SK-N-DZ (cell line): ENCODE measurements around a stretch of chr20.

DNA sequence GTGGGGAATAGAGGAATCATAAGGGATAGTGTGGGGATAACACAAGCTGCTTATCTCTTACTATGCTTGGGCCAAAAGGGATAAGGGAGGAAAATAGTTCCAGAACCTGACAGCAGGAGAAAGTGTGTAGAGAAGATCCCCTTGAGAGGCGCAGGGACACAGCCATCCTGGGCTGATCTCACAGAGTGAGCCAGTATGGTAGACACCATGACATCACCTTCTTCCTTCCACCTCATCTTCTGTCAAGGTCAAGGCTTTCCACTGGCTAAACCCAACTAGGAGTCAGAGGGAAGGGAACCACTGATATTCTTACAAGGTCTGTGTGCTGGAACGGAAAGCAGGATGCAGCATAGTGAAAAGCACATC, 423.7 kb upstream of the JAG1 start:
RAMPAGE:
- cytosol, long total RNA: no peak
- nucleus, long total RNA: no peak

GRCh38 chr20:11403677-11404178, 514.0 kb upstream of the BTBD3 start:
RAMPAGE:
- cytosol, long total RNA: no peak
- nucleus, long total RNA: no peak

RAMPAGE:
- cytosol, long total RNA: no peak
- nucleus, long total RNA: no peak
Measured at GRCh38 chr20:11411640-11412280, 505.9 kb upstream of the BTBD3 start.

GRCh38 chr20:12048332-12048531, 130.5 kb downstream of the BTBD3 start:
RAMPAGE:
- cytosol, long total RNA: no peak
- nucleus, long total RNA: no peak

DNA sequence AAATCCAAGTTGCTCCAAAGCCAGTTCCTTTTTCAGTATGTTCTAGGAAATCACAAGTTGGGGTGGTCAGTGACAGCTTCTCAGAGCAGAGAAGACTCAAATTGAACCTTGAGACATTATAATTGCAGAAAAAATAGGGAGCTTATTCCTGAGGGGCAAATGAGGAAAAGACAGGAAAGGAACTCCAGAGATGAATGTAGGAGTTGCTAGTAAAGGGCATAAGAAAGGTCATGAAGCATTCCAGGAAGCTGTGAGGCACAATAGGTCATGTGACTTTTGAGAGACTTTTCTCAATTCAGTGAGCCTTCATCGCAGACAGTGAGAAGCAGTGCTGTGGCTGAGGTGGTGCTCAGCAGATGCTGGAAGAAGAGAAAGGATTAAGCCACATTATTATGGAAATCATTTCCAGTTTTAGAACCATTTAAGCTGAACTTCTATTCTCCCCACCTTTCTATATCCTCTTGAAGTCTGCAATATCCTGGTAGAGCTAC, 4.1 kb downstream of the SPTLC3 start:
RAMPAGE:
- cytosol, long total RNA: no peak
- nucleus, long total RNA: no peak

GRCh38 chr20:13219947-13220988, 806 bp upstream of the ISM1 start:
RAMPAGE:
- cytosol, long total RNA: no peak
- nucleus, long total RNA: no peak

DNA sequence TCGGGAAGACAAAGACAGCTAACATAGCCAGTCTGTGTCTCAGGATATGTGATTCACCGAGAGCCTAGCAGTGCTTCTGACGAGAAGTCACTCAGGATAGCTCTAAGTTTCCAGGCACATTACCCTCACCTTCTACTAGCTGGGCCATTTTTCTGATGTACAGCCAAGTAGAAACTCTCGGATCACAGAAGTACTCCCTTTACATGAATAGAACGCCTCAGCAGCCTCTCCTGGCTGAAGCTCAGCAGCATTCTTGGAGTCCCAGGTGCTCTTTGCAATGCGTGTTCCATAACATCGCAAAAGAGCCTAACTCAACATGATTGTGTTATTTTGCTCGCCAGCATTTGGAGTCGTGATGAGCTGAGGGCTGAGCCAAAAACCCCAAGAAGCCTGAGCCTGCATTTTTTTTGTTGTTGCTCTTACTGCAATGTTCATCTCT, 22.5 kb upstream of the TASP1 start:
RAMPAGE:
- cytosol, long total RNA: no peak
- nucleus, long total RNA: no peak

RAMPAGE:
- cytosol, long total RNA: no peak
- nucleus, long total RNA: no peak
Measured at GRCh38 chr20:14336357-14337185, 841 bp downstream of the FLRT3 start.

DNA sequence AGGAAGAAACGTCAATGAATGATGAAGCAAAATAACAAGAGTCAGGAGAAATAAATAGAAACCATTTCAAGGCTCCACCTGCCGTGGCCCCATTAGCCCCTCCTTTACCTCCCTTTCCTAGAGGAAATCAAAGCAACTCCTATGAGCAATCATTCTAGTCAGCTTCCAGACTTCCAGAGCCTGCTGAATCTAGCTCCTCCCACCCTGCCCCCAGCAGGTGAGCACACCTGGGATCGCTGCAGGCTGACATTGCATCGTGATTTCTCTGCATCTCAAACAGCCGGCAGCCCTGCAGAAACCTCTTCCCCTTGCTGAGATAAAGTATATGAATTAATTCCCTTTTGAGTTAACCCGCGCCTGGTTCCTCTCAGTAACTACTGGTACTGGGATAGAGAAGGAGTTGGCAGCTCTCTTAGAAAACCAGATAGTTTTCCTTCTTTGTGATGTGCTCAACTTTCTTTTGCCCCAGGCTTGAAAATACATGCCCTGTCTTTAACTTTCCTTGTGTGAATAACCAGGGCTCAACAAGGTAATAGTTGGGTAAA, 582.4 kb upstream of the FLRT3 start:
RAMPAGE:
- cytosol, long total RNA: no peak
- nucleus, long total RNA: no peak

RAMPAGE:
- cytosol, long total RNA: no peak
- nucleus, long total RNA: no peak
Measured at GRCh38 chr20:15045642-15046208, 708.3 kb upstream of the FLRT3 start.

RAMPAGE:
- cytosol, long total RNA: no peak
- nucleus, long total RNA: no peak
Measured at GRCh38 chr20:15986730-15987193, 586.5 kb downstream of the KIF16B start.

DNA sequence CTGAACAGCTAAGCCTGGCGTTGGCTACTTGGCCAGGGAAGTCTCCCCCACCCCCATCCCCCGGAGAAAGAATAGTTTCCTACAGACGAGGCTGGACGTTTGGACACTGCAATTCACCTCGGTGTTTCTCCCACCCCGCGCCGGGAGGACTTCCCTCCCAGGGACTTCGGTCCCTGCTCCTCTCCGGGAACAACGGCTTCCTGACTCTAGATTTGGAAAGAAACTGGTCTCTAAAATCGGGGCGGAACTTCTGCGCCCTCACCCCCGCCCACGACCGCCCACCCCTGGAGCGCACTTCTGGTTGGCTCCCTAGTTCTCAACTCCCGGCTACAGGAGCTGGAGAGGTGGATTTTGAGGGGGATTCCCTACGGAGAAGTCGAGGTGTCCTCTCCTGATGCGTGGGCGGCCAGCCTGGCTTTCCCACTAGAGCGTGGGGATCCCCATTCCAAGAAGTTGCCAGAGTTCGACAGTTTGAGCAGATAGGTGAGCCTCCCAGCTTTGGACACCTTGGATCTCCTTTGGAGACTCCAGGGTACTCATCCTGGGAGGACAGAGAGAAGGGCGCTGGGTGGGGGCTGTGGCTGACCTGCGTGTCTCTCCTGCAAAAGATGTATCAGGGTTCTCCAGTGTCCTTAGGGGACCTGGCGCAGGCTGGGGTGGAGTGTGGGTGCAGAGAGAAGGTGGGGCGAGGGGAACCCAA, 1.1 kb downstream of the PCSK2 start:
RAMPAGE:
- cytosol, long total RNA: no peak
- nucleus, long total RNA: no peak

GRCh38 chr20:17393852-17394060, 137.4 kb downstream of the BFSP1 start:
RAMPAGE:
- cytosol, long total RNA: no peak
- nucleus, long total RNA: no peak

DNA sequence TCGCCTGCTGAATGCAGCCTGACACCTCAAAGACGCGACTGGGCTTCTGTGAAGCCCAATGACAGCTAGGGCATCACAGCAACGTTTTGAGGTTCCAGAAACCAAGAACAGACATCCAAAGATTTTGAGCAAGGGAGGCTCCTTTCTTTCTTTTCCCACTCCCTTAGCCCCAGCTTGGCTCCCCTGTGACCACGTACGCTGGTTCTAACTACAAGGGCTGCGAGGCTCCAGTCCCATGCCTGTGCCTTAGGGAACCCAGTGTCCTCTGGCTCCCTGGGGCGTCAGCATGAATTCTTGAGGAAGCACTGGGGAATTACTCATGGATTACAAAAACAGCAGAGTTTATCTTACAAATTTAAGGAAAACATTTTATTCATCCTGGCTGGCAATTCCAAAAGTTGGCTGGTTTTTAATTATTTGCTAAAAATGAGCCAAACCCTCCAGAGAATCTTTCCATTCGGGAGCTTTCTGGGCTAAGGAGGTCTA, 99.7 kb downstream of the BFSP1 start:
RAMPAGE:
- cytosol, long total RNA: no peak
- nucleus, long total RNA: no peak

GRCh38 chr20:17594412-17595069, 24.7 kb downstream of the DSTN start:
RAMPAGE:
- cytosol, long total RNA: no peak
- nucleus, long total RNA: no peak

DNA sequence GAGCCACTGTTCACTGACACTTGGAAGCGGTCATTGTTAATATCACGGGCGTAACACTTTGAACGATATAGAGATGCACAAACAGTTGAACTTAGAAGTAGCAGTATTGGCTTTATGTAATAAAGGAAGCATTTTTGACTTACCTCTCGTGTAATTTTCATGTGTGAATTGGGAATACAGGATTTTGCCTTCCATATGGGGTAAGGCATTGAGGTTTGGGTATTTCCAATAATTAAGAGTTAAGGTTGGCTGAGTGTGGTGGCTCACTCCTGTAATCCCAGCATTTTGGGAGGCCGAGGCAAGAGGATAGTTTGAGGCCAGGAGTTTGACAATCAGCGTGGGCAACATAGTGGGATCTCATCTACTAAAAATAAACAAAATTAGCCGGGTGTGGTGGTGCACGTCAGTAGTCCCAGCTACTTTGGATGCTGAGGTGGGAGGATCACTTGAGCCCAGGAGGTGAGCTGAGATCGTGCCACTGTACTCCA, 38.3 kb downstream of the DSTN start:
RAMPAGE:
- cytosol, long total RNA: no peak
- nucleus, long total RNA: no peak

DNA sequence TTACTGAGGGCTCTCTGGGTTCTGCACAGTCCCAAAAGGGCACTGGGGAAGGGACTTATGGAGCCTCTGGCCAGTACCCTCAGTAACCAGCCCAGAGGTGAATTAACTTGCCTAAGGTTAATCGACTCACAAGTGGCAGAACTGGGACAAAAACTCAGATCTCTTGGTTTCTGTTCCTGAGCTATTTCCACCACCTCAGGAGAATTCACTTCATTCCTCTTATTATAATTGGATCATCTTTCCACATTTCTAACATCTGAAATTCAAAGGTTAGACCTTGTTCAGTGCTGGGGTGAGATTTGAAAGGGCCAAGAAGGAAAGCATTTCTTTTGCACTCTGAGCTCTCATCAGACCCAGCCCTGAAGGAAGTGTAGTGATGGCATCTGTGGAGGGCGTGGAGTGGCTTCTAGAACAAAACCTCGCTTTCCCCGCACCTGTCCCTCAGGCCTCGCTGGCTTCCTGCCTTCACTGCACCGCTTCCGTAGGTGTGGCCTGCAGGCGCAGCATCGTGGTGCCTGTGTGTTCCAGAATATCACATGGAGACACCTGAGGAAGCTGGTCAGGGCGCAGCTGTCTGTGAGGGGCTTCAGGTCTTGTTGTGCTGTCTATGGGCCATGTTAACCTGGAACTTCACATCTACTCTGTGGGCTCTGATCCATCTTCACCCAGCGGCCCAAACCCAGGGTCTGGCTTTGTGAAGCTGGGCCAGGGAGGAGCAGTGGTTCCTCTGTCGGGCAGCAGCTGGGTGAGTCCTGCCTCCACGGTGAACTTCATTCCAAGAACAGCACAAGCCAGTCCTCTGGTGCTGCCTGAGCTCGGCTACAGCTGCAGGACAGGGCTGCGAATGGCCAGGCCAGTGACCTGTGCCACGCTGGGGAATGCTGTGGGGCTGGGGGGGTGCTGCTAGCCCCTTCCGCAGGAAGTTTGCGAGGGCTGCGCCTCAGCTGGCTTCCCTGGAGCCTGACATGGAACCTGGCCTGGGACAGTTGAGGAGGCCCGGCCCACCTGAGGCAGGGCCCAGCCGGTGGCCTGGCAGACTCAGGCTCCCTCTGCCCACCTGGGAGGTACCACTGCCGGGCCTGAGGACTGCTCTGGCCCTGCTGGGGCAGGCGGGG, 40.8 kb downstream of the DSTN start:
RAMPAGE:
- cytosol, long total RNA: no peak
- nucleus, long total RNA: no peak

GRCh38 chr20:17671239-17672101, 10.6 kb downstream of the RRBP1 start:
RAMPAGE:
- cytosol, long total RNA: no peak
- nucleus, long total RNA: no peak

DNA sequence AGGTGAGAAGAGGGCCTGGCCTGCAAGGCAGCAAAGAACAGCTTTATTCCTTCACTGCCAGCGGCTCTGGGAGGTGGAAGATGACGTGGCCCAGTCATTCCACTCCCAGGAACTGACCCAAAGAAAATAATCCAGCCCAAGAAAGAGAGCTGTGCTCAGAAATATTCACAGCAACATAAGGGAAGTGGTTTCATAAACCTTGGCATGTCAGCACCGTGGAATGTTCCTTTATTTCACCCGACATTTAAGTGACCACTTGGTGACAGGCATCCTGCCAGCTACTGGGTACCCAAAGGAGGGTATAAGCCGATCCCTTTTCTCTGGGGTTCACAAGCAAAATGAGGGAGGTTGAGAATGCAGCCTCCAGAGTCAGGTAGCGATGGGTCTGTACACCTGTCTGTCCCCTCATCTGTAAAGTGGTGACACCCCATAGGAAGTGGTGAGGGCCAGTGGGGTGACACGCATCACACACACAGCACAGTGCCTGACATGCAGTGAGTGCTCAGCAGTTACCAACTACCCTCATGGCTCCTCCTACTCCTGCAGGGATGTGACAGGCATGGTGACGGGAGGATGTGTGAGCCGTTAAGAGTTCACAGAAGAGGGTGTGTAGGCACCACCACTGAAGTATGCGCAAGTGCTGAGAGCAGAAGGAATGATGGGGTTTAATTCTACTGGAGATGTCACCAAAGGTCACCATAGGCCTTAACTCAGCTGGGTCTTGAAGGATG, 124.9 kb downstream of the SNX5 start:
RAMPAGE:
- cytosol, long total RNA: no peak
- nucleus, long total RNA: no peak

DNA sequence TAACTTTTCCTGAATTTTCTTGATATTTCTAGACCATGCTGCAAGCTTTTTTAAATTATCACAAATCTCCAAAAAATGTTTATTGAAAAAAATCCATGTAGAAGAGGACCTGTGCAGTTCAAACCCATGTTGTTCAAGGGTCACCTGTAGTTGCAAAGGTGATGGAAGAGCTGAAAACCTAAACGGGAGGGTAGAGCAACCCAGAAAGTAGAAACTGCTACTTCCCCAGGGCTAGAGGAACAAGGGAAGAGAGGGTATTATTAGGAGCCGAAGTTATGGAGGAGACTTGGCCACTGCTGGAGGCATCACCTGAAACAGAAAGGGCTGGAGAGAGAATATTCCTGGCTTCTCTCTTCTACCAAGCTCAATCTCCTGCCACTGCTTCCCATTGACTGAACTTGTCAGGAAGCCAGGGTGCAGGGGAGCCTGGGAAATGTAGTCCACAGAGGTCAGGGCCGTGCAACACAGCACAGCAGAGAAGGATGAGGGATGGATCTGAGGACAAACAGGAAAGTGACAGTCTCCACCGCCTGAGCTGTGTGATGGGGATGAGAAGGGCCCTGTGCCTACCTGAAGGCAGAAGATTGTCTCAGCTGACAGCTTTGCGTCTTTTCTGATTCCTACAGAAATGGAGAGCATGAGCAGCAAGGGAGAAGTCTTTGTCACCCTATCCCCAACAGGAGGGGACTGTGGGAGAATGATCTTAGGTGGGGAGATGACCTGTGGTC, 114.4 kb downstream of the SNX5 start:
RAMPAGE:
- cytosol, long total RNA: no peak
- nucleus, long total RNA: no peak